A375 (cell line): ENCODE measurements around the genes ATP5F1B and INHBE.

GRCh38 chr12:56469637-56470060 is 1.3 kb downstream of the SPRYD4 start:
- RAMPAGE, long total RNA = no peak

DNA sequence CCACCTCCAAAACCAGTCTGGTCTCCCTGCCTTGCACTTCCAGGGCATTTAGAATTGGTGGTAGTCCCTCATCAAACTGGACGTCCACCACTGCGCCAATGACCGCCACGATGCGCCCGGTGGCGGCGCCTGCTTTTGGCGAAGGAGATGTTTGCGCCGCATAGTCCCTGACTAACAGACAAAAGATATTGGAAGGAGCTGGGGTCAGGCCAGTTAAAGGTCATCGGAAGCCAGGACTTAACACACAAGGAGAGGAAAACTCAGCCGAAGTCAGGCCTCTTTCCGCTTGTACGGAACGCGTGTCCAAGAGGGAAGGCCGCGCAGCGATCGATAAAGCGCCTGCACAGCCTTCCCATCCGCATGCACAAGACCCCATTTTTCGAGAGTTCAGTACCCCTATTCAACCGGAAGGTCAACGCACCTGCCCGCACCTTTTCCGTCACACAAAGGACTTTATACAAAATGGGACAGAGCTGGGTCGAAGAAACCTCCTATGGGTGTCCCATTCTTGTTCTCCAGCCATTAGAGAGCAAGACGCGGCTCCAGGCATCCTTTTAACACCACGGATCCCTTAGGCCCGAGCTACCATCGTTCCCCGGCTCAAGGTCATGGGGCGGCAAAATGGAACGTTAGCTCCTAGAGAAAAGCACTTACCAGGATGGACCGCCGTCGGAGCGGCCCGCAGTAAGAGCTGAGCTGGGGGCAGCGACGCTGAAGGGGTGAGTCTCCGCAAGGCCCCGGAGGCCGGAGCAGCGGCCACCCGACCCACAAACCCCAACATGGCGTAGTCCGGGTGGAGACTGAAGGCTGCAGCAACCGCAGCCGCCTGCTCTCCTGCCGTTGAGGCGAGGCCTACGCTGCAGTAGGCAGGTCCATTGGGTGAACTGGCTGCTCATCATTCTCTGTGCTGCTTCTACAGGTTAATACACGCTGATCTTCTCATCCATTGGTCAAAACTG is at the start of gene ATP5F1B:
ATP5F1B (minus strand) TSS at position 802 of the 959 bp plus-strand sequence.
- RAMPAGE, long total RNA = no peak

DNA sequence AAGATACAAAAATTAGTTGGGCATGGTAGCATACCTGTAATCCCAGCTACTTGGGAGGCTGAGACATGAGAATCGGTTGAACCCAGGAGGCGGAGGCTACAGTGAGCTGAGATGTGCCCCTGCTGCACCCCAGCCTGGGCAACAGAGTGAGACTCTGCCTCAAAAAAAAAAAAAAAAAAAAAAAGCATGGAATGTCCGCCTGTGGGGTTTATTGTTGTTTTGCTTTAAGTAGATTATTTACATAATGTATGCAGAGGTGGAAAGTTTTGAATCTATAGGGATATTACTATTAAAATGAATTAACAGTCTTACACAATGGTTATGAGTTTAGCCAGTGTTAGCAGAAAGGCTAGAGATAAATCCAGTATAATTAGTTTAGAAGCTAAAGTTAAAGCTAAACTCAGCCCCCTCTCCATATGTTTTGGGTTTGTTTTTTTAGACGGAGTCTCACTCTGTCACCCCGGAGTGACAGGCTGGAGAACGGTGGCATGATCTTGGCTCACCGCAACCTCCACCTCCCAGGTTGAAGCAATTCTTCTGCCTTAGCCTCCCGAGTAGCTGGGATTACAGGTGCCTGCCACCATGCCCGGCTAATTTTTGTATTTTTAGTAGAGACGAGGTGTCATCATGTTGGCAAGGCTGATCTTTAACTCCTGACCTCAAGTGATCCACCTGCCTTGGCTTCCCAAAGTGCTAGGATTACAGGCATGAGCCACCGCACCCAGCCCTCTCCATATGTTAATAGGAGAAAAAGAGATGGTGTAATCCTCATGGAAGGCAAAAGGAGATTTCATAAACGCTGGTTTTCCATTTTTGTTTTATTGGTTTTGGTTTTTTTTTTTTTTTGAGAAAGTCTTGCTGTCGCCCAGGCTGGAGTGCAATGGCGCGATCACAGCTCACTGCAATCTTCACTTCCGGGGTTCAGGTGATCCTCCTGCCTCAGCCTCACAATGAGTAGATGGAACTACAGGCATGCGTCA is 8.5 kb downstream of the PTGES3 start:
- RAMPAGE, long total RNA = no peak

- RAMPAGE, long total RNA = no peak
Observed at GRCh38 chr12:56723751-56724283, 1.3 kb downstream of the NACA start.

GRCh38 chr12:56838729-56839263 is 75.7 kb downstream of the HSD17B6 start:
- RAMPAGE, long total RNA = no peak

- RAMPAGE, long total RNA = no peak
Observed at GRCh38 chr12:56870659-56871050, 63.6 kb downstream of the SDR9C7 start.

GRCh38 chr12:56932285-56932765 is 1.9 kb downstream of the SDR9C7 start:
- RAMPAGE, long total RNA = no peak

GRCh38 chr12:57085664-57086537 is 3.0 kb upstream of the NAB2 start:
- RAMPAGE, long total RNA = no peak

GRCh38 chr12:57109968-57111097 is 829 bp downstream of the STAT6 start:
- RAMPAGE, long total RNA = no peak

GRCh38 chr12:57167782-57168379 is 39.6 kb downstream of the LRP1 start:
- RAMPAGE, long total RNA = no peak

GRCh38 chr12:57191315-57191691 is 25.3 kb upstream of the NXPH4 start:
- RAMPAGE, long total RNA = no peak

DNA sequence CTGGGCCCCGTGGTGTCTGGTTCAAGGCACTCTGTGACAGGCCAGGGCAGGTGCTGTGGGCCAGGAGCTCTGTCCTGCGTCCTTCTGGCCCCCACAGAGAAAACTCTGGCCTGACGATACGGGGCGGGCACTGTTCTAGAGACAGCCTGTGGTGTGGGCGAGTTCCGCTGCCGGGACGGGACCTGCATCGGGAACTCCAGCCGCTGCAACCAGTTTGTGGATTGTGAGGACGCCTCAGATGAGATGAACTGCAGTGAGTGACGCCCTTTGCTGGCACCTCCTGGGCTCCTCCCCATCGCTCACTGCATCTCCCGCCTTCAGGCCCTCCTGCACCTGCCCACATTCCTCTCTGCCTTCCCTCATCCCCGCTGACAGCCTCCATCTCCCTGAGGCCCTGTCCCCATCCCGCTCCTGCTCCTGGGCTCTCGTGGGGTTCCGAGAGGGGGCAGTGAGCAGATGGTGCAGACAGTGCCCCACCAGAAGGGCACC is 22.8 kb upstream of the NXPH4 start:
- RAMPAGE, long total RNA = no peak

DNA sequence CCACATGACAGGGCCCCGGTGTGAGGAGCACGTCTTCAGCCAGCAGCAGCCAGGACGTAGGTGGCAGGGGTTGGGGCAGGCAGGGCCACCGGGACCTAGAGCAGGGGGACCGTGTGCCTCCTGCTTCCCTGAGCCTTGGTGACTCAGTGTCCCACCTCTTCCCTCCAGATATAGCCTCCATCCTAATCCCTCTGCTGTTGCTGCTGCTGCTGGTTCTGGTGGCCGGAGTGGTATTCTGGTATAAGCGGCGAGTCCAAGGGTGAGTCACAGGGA is 4.9 kb upstream of the NXPH4 start:
- RAMPAGE, long total RNA = no peak

- RAMPAGE, long total RNA = no peak
Observed at GRCh38 chr12:57212313-57212791, 4.2 kb upstream of the NXPH4 start.

DNA sequence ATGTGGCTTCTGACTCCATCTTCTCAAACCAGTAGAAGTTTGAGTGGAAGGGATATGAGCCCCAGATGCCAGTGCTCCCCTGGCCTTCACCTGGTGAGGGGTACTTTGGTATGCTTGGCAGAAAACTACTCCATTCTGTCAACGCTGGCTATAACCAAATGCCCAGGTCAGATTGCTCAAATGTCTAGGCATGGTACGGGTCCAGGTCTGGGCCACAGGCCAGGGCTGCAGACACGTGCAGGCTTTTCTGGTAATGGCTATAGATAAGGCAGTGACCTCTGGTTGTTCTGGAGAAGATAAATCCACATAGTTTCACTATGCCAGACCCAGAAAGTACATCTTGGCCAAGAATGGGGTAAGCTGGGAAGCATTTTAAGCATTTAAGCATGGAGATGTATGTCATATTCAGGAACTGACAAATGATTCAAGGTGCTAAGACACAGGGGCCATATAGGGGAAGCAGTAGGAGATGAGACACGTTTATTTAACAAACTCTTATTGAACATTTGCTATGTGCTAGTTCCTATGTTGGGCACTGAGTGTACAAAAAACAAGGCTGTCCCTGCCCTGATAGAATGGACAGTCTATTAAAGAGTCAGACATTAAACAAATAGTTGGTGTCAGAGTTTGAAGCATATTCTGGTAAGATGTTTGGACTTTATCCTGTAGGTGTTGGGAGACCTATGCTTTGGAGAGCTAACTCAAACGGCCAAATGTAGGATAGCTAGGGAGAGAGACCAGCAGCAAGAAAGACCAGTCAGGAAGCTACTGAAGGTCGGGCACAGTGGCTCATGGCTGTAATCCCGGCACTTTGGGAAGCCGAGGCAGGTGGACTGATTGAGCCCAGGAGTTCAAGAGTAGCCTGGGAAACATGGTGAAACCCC is 8.5 kb upstream of the STAC3 start:
- RAMPAGE, long total RNA = no peak

DNA sequence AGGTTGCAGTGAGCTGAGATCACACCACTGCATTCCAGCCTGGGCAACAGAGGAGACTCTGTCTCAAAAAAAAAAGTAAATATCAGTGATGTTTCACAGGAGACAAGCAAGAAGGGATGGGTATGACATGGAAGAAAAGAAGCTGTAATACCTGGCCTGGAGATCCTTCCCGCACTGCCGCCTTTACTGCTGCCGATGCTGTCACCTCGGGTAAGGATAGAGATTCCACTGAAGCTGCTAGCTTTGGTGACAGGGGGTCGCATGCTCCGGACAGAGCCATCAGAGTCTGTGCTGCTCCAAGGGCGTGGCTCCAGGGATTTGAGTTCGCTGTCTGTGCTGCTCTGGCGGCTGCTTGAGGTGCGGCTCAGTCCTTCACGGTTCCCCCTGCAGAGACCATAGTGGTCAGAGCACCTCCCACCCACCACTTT is 32.7 kb upstream of the STAC3 start:
- RAMPAGE, long total RNA = no peak

GRCh38 chr12:57388840-57389553 is 41.8 kb downstream of the R3HDM2 start:
- RAMPAGE, long total RNA = no peak

DNA sequence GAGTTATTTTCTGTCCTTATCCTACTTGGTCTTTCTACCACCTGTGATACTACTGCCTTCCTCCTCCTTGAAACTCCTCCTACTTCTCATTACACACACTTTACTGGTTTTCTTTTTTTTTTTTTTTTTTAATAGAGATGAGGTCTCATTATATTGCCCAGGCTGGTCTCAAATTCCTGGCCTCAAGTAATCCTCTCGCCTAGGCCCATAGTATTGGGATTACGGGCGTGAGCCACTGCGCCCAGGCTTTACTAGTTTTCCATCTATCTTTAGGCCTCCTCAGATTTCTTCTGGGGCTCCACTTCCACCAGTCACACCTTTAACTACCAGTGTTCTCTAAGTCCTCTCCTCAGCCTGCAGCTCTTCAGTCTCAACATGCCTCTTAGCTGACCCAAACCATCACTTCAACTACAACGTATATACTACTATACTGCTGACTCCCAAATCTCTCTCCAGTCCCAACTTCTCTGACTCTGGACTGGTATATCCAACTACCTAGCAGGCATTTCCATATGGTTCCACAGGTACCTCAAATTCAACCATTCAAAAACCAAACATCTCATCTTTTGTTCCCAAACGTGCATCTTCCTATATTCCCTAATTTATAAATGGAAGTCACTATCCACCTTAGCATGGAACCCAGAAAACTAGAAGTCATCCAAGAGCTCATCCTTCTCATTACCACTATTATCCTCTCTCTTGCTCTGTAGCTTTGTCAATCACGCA is 10.3 kb downstream of the R3HDM2 start:
- RAMPAGE, long total RNA = no peak

DNA sequence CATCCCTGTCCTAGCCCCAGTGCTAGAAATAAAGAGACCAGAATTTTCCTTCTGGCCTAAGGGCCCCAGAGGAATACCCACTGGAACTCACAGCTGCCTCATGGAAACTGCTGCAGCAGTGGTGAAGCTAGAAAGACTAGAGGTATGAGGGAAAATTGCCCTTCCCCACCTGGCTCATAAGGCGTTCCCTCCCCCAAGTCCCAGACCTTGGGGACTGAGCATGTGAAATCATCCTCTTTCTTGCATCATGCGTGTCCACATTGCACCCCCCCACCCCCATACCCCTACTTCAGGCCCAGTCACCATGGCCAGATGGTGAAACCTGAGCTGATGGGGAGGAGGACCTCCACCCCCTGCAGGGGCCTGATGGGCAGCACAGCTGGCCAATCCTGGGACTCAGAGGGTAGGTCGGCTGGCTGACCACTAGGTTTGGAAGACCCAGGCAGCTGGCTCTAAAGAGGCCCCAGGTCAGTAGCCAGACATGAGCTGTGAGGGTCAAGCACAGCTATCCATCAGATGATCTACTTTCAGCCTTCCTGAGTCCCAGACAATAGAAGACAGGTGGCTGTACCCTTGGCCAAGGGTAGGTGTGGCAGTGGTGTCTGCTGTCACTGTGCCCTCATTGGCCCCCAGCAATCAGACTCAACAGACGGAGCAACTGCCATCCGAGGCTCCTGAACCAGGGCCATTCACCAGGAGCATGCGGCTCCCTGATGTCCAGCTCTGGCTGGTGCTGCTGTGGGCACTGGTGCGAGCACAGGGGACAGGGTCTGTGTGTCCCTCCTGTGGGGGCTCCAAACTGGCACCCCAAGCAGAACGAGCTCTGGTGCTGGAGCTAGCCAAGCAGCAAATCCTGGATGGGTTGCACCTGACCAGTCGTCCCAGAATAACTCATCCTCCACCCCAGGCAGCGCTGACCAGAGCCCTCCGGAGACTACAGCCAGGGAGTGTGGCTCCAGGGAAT is at the start of gene INHBE:
INHBE (plus strand) TSS at position 471 of the 964 bp plus-strand sequence.
- RAMPAGE, long total RNA = no peak

- RAMPAGE, long total RNA = no peak
Observed at GRCh38 chr12:57456062-57456496, 972 bp downstream of the INHBE start.